ENCODE data around the genes POU2AF1 and BTG4.

DNA sequence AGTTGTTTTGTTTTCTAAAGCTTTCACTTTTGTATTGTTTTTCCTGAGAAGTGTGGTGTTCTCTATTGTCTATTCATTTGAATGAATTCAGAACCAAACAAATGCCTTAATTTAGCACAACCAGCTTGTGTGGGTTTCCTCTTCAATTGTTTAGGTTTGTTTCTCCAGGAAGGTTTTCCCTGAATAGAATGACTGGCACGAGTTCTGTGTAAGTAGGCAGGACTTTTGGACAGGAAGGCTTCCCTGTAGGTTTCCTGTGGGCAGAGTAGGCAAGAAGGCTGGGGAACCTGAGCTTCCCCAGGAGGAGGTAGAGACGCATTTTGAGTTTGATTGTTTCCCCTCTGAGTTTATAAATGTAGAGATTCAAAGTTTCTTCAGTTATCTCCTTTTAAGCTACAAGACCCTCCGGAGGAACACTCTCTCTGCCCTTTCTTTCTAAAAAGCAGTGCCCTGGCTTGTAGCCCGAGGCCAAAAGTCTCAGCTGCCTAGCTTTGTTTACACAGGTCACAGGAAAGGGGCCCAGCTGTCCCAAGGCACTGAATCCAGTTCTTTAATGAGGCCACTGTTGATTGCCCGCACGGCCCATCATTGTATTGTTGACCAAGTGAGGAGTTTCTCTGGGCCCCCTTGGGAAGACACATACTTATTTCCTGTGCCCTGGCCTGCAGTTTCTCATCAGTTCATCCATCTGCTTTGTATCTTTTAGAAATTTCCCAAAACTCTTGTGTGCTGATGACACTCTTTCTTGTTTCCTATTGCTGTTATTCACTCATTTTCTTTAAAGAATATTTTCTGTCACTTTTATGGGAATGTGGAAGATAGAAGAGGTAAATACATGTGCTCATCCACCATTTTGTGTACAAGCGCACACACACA, 66.6 kb upstream of the FDX1 start:
- RRBS = no CpG with 5 or more reads among the region's 7 CpGs

DNA sequence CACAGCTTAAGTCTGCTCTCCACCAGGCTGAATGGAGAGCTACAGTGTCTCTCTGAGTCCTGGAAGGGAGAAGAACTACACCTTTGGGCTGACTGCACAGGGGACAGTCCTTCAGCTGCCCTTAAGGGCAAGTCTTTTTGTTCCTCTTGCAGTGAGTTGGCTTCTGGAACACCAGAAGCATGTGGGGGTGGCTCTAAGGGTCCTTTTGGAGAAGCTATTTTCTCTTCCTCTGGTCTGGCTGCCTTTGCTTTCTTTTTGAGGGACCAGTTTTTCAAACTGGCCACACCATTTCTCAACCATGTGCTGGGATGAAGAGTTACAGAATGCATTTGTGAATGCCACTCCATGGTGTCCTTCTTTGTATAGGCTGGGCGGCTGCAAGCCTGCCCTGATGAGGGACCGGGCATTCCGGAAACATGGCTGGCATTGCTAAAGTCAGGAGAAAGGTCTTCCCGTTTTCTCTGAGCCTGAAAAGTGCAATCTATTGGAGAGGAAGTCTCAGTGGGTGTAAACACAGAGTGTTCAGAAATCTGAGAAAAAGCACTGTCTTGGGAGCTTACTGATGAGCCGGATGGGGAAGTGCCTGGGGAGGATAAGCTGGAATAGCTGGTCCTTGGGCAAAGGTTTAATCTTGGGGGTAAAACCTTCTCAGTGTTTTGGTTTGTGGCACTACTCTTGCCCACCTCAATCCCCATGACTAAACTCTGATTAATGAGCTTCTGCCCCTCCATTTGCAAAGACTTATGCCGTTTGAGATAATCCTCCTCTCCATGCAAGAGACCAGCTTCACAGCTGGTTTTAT, 132.5 kb downstream of the ARHGAP20 start:
- RRBS = no CpG with 5 or more reads among the region's 6 CpGs

- RRBS = no CpG with 5 or more reads among the region's 16 CpGs
These were observed 148.4 kb upstream of the POU2AF2 start for GRCh38 chr11:111096988-111097645.

DNA sequence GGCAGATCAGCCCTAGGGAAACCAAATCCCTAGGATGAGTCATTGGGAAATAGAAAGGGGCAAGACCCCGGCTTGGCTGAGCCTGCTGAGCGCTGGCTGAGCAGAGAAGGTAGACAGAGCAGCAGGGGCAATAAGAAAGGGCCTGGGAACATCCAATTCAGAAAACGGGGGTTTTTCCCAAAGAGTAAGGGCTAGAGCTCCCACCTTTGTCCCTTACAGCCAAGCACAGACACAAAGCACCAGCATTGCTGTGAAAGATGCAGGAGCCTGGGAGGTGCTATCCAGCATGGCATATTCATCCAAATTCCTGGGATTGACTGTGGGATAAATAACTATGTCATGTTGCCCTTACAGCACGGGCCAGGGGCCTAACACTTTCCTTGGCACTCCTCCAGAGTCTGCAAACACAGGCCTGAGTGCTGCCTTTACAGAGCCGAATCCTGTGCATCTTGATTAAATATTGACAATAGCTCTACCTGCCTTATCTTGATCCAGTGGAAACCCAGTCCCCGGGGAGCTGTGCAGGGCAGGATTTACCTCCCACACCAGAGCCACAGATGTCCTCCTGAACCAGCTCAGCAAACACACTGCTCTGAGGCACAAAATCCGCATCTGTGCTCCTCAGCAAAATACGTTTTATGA, 36.2 kb downstream of the POU2AF3 start:
- RRBS = no CpG with 5 or more reads among the region's 8 CpGs

DNA sequence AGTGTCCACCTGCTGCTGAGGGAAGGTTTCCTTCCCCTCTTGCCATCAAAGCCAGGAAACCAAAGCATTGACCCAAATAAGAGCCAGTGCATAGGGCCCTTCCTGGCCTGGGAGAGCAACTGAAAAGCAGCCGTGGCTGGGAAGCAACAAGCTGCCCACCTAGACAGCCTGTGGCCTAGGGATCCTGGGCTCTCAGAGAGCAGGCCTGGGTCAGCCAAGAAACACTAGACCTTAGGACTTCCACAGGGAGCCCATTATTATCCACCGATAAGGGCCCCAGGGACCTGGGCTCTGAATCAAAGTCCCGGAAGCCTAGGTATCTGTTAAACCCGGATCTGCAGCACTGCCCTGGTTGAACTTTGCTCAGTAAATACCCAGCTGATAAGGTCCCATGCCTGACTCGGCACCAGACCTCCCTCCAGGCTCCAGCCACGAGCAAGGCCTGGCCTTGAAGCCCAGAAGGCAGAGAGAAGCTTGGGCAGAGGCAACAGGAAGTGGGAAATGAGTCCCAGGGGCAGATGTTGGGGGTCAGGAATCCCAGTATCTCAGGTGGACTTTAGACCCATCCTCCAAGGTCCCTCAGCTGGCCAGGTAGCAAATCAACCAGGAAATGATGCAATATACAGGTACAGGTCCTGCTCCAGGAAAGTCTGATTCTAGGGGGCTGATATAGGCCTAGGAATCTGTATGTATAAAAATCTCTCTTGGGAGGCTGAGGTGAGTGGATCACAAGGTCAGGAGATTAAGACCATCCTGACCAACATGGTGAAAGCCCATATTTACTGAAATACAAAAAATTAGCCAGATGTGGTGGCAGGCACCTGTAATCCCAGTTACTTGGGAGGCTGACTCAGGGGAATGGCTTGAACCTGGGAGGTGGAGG, 18.8 kb downstream of the POU2AF1 start:
- RRBS = no CpG with 5 or more reads among the region's 6 CpGs

DNA sequence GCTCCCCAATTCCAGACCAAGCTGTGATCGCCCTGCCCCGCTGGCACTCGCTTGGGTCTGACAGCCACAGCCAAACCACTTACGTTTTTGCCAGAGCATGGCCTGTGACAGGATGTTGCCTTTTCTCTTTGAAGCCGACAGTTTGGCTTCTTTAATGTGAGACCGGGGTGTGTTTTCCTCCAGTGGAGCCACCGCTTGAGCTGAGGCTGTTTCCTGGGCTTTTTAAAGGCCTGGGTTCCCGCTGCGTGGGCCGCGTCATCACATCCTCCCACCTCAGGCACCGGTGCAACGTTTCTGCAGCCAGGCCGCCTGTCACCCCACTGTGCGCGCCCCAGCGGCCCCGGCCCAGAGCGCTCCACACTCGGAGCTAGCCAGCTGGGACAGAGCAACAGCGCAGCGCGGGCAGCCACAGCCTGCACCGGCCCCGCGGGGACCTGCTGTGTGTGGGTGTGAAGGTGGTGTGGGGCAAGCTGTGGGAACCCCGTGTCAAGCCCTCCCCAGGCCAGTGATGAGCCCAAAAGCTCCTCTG, at the start of gene POU2AF1:
Gene POU2AF1, minus strand, starts transcription at position 197 of the 529 bp plus-strand sequence.
- RRBS = 83% methylated on average over 17 of the region's 27 CpGs

GRCh38 chr11:111512233-111512629, at the start of gene BTG4:
TSS of gene BTG4 (minus strand) at chr11:111512386.
- RRBS = no CpG with 5 or more reads among the region's 29 CpGs

GRCh38 chr11:111720827-111721461, 45.2 kb downstream of the PPP2R1B start:
- RRBS = no CpG with 5 or more reads among the region's 7 CpGs

- RRBS = no CpG with 5 or more reads among the region's 12 CpGs
These were observed 38.8 kb downstream of the PPP2R1B start for GRCh38 chr11:111727215-111727949.

DNA sequence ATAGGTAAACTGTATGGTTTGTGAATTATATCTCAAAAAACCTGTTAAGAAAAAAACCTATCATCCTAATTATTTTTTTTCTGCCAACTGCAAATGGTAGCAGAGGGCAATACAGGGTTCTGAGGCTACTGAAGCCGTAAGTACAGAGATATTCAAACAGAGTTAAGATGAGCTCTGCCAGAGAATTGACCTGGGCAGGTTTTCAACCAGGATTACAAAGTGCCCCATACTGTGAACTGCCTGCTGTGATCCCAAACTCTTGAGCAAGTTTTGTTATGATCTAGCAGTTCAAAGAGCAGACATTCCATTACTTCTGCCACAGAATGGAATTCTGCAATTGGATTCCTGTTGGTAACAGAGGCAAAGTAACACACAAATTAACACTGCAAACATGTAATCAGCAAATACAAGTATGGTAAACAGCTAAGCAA, 31.3 kb downstream of the ALG9 start:
- RRBS = no CpG with 5 or more reads among the region's 1 CpG

GRCh38 chr11:111910139-111911297, 1.1 kb downstream of the CRYAB start:
- RRBS = no CpG with 5 or more reads among the region's 11 CpGs

GRCh38 chr11:111933826-111934275, 3.3 kb upstream of the DIXDC1 start:
- RRBS = no CpG with 5 or more reads among the region's 1 CpG

DNA sequence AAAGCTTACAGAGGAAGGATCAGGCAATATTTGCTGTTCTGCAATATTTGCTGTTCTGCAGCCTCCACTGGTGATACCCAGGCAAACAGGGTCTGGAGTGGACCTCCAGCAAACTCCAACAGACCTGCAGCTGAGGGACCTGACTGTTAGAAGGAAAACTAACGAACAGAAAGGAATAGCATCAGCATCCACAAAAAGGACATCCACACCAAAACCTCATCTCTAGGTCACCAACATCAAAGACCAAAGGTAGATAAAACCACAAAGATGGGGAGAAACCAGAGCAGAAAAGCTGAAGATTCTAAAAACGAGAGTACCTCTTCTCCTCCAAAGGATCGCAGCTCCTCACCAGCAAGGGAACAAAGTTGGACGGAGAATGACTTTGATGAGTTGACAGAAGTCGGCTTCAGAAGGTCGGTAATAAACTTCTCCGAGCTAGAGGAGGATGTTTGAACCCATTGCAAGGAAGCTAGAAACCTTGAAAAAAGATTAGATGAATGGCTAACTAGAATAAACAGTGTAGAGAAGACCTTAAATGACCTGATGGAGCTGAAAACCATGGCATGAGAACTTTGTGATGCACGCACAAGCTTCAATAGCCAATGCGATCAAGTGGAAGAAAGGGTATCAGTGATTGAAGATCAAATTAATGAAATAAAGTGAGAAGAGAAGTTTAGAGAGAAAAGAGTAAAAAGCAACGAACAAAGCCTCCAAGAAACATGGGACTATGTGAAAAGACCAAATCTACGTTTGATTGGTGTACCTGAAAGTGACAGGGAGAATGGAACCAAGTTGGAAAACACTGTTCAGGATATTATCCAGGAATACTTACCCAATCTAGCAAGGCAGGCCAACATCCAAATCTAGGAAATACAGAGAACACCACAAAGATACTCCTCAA, 18.4 kb upstream of the DLAT start:
- RRBS = no CpG with 5 or more reads among the region's 11 CpGs

- RRBS = 2% methylated on average over 9 of the region's 28 CpGs
These were observed 634 bp downstream of the TIMM8B start for GRCh38 chr11:112085649-112086594.

DNA sequence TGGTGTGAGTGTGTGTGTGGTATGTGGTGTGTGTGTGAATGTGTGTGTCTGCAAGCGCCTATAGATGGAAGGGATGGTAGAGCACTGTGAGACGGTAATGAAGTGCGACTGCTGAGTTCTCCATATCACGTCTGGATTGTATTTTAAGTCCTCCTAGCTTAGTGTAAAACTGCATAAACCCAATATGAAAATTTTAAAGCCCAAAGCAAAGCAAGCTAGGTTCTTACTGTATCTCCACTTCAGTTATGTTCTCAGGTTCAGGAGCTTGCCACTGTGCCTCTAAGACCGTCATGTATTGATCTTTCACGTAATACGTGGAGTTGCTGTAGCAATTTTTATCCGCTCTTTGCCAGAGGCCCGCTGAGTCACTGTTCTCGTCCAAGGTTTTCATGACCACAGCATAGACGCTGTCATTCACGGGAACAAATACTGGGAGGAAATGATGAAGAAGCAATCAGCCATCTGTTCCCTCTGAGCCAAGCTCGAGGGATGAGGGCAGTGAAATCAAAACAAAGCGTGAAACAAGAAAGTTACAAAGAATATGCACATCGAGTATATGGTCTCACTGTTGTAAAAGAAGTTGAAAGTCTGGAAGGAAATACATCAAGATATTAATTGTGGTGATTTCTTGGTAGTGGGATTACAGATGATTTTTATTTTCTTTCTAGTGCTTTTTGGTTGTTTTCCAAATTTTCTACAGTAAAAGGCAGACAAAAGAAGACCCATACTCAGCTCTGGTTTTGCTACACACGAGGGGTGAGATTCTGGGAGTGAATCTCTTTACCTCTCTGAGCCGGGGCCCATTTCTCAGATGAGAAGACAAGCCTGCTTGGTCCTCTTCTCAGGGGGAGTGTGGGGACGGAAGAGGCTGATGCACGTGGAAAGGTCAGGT, 5.3 kb downstream of the PLET1 start:
- RRBS = no CpG with 5 or more reads among the region's 19 CpGs

- RRBS = 2% methylated on average over 28 of the region's 61 CpGs
These were observed 29.6 kb upstream of the PLET1 start for GRCh38 chr11:112289809-112291153.

- RRBS = no CpG with 5 or more reads among the region's 8 CpGs
These were observed 103.4 kb upstream of the PLET1 start for GRCh38 chr11:112363910-112364516.

DNA sequence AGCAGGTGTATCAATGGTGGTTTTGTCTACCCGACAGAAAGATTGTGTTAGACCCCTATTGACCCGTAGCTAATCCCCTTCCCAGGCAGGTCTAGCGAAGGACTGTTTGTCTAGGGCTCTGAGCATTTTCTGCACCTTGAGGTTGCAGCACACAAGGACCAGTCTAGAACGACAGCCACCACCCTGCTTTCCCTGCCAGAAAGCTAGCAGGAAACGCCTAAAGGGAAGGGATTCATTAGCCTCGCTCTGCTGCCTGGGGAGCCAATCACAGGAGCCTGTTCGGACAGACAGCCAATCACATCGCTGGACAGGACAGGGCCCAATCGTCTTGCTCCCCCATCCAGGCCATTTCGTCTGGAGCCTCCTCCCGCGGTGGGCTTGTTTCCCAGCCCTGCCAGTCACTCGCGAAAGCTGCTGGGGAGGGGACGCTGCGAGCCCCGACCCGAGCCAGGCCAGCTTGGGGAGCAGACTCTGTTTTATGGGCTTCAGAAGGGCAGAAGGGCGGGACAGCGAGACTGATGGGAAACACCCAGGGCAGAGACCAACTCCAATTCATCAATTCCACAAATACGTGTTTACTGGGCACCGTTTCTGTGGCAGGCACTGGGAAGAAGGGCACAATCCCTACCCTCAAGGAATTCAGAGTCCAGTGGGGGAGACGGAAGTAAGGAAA, 79.8 kb upstream of the NCAM1 start:
- RRBS = no CpG with 5 or more reads among the region's 23 CpGs

DNA sequence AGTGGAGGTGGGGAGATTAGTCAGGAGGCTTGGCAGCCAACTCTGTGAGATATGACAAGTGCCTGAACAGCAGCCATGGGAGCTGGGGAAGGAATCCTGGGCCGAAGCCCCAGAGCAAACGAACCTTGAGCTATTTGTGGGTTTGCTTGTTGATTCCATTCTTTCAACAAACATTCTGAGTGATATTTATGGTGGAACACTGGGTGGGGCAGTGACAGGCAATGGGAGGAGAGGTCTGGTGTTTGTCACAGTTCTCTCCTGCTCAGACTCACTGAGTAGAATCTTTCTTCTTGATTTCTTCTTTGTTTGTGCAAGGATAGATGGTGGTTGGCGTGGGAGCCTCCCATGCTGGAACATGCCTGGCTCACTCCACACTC, 11.0 kb upstream of the NCAM1 start:
- RRBS = no CpG with 5 or more reads among the region's 3 CpGs

- RRBS = no CpG with 5 or more reads among the region's 15 CpGs
These were observed 39.1 kb upstream of the TTC12 start for GRCh38 chr11:113275163-113275748.